ENCODE data around the gene PALM2AKAP2.

DNA sequence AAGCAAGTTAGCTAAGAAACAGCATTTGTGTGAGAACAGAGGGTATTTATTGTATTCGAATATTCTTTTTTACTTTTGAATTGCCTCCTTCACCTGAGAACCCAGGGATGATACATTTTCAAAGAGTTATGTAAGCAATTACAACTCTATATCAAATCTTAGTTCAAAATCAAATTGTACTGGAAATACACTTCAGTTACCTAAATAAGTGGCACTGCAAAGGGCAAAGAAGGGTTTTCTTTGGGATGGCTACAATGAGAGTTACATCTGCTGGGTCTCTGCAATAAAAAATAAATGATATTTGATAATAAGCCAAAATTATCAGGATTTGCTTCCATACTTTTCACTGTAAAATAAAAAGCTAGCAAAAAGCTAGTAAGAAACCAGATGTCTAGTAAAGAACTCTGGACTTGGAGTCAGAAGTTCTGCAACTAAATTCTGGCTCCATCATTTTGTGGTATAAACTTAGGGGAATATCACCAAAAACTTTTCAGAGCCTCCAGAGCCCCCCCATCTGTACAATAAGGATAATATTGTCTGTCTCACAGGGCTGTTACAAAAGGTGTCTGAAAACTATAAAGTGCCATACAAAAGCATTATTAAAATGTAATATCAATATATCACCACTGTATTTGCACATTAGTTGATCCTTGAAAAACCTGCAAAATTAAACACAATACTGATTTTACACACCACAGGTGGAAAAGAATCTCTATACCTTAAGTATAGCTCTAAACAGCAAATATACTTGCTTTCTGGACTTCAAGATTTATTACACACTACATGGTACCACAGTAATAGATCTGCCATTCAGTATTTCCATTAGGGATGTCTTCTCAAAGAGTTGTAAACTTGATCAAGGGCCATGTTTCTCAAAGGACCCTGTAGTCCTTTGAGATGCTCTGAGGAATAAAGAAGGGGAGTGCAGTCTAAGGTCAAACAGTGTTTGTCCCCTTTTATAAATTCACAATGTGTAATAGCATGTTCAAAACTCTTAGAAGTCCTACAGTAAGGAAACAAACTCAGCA, 2.2 kb upstream of the CTNNAL1 start:
- PRO-cap: no peak

DNA sequence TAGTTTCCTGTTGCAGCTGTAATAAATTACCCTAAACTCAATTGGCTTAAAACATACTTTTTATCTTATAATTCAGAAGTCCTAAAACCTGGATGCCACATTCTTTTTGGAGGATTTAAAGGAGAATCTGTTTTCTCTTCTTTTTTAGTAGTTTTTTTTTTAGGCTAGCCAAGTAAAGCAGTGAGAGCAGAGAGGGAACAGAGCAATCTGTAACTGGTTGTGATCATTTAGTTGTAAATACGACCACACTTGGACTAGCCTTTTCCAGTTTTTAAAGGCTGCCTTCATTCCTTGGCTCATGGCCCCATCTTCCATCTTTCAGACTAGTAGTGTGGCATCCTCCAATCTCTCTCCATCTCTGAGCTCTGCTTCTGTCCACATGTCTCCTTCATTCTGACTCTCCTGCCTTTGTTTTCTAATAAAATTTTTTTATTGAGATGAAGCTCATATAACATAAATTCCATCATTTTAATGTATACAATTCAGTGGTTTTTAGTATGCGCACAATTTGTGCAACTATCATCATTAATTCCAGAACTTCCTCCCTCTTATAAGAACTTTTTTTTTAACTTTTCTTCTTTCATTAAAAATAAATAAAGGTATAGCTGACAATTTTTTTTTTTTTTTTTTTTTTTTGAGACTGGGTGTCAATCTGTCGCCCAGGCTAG, 29.1 kb upstream of the CTNNAL1 start:
- PRO-cap: no peak

- PRO-cap: no peak
These were observed 2.6 kb downstream of the EPB41L4B start for GRCh38 chr9:109317999-109318834.

- PRO-cap: no peak
These were observed 65.9 kb upstream of the EPB41L4B start for GRCh38 chr9:109386695-109387234.

- PRO-cap: no peak
These were observed 114.4 kb upstream of the PALM2AKAP2 start for GRCh38 chr9:109665451-109666052.

GRCh38 chr9:109779668-109780566, at the start of gene PALM2AKAP2:
TSS of gene PALM2AKAP2 (plus strand) at chr9:109780198.
- PRO-cap: bidirectional peak, plus-strand start at chr9:109780249, minus-strand start at chr9:109780176

DNA sequence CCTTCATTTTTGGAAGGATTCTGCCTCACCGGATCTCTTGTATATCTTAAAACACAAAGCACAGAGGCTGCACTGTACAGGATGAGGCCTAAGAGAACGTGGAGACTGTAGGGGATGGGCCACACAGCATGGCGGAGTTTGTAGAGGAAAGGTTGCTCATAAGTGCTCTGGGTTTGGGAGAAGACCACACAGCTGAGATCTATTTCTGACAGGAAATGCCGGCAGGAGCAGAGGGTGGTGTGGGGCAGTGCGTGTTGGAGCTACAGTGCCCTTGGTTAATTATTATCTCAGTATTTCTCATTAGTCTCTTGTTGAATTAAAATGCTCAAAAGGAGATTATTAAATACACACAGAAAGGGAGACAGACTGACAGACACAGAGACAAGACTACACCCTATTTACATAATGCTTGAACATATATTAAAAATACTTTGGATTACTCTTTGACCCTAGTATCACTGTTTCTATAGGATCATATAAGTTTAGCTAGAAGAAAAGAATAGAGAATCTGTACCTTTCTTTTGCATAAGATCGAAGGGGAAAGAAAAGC, 9.6 kb downstream of the PALM2AKAP2 start:
- PRO-cap: no peak

GRCh38 chr9:109816357-109817127, 36.5 kb downstream of the PALM2AKAP2 start:
- PRO-cap: no peak

- PRO-cap: no peak
These were observed 76.8 kb downstream of the PALM2AKAP2 start for GRCh38 chr9:109856501-109857395.

GRCh38 chr9:110116339-110117045, 91.5 kb downstream of the C9orf152 start:
- PRO-cap: no peak

GRCh38 chr9:110214867-110215311, 6.9 kb upstream of the C9orf152 start:
- PRO-cap: no peak

- PRO-cap: no peak
These were observed 102.6 kb upstream of the TXNDC8 start for GRCh38 chr9:110440143-110440796.

DNA sequence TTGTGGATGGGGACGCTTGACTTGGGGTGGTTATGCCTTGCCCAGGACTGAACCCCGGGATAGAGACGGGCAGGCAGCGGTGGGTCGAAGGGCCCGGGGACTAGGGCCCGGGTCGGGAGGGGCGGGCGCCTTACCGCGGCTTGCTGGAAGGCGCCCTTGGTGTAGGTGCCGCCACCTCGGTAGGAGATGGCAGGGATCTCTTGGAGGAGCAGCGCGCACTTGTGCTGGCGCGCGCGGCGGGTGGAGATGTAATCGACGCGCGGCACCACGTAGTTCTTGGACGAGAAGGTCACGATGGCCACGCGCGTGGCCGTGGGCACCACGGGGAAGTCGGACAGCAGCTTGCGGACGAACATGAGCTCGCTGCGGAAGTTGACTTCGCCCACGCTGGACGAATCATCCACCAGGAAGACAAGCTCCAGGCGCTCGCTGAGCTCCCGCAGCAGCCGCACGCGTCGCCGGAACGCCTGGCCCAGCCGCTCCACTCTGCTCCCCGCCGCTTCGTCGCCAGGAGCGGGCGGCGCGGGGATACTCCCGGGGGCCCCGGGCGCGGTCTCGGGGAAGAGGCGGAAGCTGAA, 573 bp downstream of the SVEP1 start:
- PRO-cap: unidirectional peak, plus-strand start at position 216 of the sequence; bidirectional peak, plus-strand start outside the sequence, minus-strand start at position 374 of the sequence

GRCh38 chr9:111023098-111023686, 15.1 kb downstream of the LPAR1 start:
- PRO-cap: no peak

GRCh38 chr9:111456373-111457076, 27.7 kb downstream of the ECPAS start:
- PRO-cap: no peak

GRCh38 chr9:111661730-111662730, 625 bp downstream of the GNG10 start:
- PRO-cap: no peak

DNA sequence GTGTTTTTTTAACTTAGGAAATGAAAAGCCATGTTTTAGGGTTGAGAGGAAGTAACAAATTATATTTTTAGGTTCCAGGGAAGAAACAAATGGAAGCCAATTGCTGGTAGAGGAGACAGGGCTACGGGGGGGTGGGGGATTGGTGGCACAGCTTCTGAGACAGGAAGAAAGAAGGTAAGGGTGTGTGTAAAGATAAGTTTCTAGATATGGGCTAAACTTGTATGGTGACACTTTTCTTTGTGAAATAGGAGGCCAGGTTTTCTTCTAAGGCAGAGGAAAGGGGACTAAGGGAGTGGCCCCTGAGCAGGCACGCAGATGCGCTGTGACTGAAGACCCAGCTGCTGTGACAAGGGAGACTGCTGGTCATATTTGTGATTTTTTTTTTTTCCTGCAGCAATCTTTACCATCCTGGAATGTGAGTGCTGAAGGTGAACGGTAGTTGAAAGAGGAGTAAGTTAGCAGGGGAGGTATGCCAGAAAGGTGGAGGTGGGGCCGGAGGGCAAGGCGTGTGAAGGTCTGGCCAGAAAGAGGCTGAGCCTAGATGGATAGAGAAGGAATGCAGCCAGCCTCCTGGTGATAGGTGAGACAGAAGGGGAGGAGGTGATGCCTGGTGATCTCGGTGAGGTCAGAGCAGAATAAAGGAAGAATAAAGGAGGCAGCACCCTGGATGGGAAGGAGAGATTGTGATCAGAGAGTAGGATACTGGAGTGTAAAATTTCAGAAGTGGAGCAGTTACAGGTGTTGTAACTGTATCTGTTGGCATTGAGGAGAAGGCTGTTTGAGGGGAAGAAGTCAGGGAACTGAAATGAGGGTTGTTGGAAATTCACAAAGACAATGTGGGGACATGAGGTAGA, 1.7 kb downstream of the GNG10 start:
- PRO-cap: no peak

DNA sequence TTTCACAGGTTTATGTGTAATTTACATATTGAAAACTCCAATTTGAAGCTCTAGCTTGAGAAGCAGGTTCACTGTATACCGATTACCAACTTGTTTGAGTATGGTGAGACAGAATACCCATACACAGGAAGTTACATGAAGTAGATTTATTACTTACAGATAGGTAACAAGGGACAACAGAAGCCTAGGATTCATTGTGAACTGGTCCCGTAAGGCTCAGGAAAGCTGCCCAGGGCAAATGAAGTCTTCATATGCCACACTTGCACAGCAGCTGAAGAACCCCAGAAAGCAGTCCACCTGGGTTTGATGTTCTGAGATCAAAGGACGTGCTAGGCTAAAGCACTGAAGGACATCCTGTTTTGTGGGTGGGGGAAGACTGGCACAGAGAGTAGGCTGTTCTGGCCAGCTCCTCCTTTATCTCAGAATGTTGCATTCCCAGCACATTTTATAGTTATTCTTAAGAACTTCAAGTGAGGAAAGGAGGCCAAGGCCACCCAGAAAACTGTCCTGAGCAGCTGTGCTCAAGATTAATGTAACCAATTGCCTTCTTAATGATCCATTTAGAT, 11.0 kb downstream of the SHOC1 start:
- PRO-cap: no peak

DNA sequence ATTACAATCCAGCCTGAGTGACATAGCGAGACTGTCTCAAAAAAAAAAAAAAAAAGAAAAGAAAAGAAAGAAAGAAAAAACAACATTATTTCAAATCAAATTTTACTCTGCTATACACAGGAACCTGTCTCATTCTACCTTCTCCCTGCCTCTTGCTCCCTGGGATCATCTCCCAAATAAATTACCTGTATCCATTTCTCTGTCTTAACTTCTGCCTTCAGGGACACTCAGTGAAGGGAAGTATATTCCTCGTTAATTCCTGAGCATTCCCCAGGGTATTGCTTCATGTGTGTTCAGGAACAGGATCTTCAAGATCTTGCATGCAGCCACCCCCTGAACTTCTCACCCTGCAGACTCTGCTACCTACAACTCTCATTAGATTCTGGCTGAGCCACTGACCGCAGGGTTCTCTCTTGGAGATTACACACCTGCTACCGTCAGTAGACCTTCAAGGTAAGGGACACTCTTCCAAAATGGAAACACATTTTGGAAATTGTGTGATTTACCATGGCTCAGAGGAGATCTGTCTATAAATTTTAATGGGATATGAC, 39.1 kb upstream of the UGCG start:
- PRO-cap: no peak

DNA sequence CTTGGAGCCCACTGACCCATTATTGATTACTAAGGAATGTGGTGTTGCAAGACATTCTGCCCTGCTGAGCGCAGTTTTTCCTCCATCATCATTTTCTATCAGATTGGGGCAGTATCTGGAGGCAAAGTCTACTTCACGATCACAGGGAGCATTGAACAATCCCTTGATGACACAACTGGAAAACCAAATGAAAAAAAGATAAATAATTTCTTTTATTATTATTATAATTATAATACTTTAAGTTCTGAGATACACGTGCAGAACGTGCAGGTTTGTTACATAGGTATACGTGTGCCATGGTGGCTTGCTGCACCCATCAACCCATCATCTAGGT, 129.3 kb downstream of the UGCG start:
- PRO-cap: no peak